ENCODE measurements around a stretch of chr6.

GRCh38 chr6:20441719-20442395, 40.2 kb downstream of the E2F3 start:
- RRBS = no CpG with 5 or more reads among the region's 13 CpGs

DNA sequence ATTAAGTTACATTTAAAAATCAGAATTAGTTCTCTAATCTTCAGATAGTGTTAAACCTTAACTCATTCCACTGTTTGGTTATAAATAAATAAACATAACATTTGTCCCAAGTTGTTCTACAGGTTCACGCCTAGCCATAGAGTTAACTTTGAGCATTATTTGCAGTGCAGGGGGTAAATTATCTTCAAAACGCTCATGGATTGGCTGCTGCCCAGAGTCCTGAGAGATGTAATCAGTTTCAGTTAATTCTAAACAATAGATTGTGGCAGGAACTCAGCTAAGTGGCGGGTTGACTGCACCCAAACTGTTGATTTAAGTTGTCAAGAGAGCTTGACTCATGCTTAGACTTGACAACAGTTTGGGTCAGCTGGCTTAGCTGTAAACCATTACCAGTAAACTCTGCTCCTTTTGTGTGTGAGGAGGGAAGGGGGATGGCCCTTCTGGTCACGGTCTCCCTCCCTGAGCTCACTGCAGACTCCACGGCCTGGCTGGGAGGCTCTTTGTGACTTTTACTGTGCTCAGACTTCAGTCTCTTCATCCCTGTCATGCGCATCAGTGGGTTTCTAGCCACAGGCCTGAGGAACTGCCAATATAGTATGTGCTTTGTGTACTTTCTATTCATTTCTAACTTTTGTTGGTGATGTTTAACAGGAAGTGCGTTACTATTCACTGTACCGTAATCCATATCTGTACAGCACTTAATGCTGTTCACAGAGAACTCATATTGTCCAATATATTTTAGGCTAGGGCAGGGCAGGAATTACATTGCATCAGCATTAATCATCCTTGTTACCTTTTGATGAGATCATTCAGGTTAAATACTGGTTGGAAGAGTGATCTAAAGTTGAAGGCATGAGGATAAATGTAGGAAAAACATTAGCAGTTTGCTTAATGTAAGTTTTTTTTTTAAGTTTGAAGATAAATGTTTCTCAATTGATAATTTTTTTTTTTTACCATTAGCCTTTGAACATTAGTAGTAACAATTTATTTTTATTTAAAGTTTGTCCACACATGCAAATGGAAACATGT, 488.2 kb downstream of the CDKAL1 start:
- RRBS = no CpG with 5 or more reads among the region's 8 CpGs

GRCh38 chr6:21596192-21596830, 2.8 kb downstream of the SOX4 start:
- RRBS = 2% methylated on average over 5 of the region's 34 CpGs

DNA sequence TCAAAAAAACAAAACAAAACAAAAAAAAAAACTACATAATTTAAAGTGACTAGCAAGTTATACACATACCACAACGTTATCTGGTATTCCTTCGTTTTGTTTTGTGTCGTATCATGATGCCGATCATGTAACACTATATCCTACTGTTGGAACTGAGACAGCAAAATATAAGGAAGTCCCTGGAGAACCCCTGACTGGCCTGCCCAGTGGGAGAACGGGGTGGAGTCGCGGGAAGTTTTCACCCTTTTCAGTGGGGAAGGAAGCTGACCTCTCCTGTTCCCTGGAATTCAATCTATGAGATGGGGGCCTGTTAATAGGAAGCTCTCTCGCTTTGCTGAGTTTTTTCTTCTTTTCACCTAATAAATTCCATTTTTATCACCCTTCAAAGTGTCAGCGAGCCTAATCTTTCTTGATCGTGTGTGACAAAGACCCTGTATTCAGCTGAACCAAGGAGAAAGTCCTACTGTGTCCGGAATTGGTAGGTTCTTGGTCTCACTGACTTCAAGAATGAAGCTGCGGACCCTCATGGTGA, 15.2 kb downstream of the SOX4 start:
- RRBS = no CpG with 5 or more reads among the region's 12 CpGs

DNA sequence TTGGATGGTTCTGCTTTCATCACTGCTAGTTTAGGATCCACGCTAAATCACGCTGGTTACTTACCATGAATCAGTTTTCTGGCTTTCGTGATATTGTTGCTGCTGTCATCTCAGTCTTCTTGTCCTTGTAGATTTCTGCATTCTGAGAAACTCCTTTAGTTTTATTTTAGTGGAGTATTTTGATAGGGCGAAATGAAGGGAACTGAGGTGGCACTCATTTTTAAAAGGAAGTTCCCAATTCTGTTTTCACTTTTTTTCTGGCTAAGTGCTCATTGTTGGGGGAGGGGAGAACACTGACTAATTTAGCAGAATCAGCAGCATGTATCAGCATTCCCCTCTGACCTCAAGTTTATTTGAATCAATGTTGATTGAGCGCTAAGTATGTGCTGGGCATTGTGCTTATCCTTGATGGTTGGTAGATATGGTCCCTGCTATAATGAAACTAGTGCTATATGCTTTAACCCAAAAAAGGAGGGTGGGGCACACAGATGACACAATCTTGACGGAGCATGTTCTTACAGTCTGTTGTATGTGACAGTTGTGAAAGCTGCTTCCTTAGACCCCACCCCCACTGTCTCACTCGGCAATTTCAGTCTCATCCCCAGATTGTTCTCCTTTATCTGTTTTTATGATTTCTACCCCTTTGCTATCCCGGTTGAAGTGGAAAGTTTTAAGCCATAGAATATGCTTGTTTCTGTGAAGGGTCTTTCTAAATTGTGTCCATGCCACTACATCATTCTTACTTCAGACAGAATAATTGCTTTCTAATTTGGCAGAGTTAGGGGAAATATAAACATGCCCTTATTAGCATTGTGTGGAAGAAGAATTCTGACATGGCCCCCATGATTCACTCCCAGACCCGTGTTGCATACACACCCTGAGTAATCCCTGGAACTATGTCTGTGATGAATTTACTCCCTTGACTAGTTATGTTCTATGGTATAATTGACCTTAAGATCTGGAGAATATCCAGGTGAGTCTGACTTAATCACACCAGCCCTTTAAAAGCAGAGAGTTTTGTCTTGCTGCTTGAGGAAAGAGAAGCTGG, 262.5 kb downstream of the SOX4 start:
- RRBS = no CpG with 5 or more reads among the region's 9 CpGs

DNA sequence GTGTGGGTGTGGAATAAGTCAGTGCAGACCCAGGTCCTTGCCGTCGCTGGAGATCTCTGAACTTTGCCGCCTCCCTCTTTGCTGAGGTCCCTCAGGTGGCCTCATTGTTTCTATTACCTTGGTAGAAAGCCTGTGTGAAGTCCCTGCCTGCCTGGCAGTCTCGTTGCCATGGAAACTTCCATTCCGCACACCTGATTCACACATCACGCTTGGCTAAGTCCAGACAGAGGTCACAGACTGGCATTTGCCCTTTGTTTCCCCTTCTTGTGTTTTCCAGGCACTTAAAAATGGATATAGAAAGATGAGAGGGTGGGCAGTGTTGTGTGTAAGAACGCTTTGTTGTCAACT, 260.6 kb downstream of the PRL start:
- RRBS = no CpG with 5 or more reads among the region's 7 CpGs

DNA sequence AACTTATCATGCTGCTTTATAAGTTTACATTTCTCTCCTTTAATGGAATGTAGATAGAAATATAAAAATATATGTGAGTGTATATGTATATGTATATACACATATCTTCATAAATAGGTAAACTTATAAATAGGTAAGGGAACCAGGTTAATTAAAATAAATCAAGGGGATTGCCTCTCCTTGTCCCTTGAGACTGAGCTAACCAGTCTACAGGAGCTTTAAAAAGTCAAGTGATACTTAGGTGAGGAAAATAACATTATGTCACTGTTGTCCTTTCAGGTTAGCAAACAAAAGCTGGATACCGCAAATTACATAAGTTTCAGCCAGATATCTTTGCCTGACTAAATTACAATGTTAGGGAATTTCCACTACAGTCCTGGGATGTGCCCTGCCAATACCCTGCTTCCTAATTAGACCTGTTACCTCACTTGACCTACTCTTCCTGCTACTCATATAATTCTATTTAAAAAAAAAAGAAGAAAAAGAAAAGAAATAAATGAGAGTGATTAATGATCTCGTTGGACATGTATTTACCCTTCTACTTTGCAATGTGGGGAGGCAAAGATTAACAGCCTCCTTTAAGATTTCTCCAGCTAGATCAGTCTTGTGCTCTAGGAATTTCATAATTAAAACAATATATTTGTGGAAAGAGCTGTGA, 318.8 kb downstream of the HDGFL1 start:
- RRBS = no CpG with 5 or more reads among the region's 2 CpGs

GRCh38 chr6:22888649-22889050, 319.3 kb downstream of the HDGFL1 start:
- RRBS = no CpG with 5 or more reads among the region's 2 CpGs

- RRBS = no CpG with 5 or more reads among the region's 6 CpGs
These were observed 541.9 kb upstream of the NRSN1 start for GRCh38 chr6:23583851-23584757.

- RRBS = no CpG with 5 or more reads among the region's 2 CpGs
These were observed 227 bp downstream of the C6orf62 start for GRCh38 chr6:24718889-24718965.

- RRBS = no CpG with 5 or more reads among the region's 2 CpGs
These were observed 24.4 kb upstream of the C6orf62 start for GRCh38 chr6:24743224-24743932.

DNA sequence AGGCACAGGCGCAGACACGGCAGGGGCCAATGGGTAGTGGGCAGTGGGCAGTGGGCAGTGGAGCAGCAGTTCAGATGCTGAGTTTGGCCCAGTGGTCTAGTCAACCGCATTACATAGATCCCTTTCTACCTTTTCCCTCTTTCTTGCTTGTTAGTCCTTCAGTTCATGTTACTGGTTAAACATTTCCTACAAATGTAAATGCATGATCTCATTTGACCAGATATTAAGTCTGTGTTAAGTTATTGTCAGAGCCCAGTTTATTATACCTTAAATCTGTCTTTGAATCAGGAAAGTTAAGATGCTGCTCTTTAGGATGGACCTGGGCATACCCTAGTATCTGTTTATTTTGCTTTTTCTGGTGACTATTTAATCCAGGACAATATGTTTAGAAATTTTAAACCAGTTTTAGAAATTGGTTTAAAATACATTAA, 1.8 kb downstream of the GMNN start:
- RRBS = no CpG with 5 or more reads among the region's 3 CpGs

- RRBS = no CpG with 5 or more reads among the region's 3 CpGs
These were observed 71.4 kb upstream of the RIPOR2 start for GRCh38 chr6:25007151-25007567.

DNA sequence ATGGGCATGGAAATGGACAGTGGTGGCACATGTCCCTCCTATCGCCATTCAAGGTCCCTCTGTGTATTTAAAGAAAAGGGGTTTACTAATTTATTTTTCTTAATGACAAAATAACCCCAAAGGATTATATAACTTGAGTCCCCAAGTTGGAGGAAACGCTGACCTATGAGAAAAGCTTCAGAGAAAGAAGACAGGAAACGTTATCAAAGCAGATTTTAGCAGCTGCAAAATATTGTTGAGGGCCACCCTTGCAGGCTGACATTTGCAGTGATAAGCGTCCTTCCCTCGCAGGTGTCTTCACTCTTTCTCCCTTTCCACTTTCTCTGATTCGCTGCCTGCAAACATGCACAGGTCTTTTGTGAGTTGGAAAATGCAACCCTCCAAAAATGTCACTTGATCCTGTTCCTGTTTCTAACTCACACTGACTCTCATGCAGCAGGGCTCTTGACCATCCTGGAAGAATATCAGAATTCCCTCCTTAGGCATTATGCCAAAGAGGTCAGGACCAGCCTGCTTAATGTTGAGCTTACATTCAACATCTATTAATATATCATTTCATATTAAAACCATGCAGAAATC, 103.3 kb upstream of the RIPOR2 start:
- RRBS = no CpG with 5 or more reads among the region's 6 CpGs

GRCh38 chr6:25166908-25167747, 112.0 kb upstream of the CARMIL1 start:
- RRBS = no CpG with 5 or more reads among the region's 6 CpGs

GRCh38 chr6:25280518-25280749, 1.3 kb downstream of the CARMIL1 start:
- RRBS = no CpG with 5 or more reads among the region's 4 CpGs

DNA sequence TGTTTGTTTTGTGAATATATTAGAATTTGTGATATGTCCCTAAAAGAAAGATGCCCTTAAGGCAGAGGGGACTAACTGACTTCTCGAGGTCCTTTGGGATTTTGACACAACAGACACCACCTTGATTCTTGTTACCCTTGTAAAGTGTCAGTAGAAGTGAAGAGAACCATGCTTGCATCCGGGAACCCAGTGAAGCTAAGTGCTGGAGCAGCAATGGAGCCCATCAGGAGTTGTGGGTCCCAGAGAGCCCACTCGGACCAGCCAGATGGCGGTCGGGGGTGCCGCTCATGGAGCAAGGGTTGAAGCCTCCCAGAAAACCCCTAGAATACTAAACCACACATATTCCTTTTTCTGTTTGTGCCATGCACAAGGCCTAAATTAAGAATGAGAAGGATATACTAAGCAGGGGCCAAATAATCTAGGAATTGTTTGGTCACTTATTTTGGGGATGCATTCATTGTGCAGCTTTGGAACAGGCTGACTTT, 29.4 kb upstream of the SCGN start:
- RRBS = no CpG with 5 or more reads among the region's 6 CpGs

DNA sequence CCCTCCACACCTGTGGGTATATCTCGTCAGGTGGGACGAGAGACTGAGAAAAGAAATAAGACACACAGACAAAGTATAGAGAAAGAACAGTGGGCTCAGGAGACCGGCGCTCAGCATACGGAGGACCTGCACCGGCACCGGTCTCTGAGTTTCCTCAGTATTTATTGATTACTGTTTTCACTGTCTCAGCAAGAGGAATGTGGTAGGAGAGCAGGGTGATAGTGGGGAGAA, 6.1 kb upstream of the SLC17A4 start:
- RRBS = no CpG with 5 or more reads among the region's 7 CpGs

DNA sequence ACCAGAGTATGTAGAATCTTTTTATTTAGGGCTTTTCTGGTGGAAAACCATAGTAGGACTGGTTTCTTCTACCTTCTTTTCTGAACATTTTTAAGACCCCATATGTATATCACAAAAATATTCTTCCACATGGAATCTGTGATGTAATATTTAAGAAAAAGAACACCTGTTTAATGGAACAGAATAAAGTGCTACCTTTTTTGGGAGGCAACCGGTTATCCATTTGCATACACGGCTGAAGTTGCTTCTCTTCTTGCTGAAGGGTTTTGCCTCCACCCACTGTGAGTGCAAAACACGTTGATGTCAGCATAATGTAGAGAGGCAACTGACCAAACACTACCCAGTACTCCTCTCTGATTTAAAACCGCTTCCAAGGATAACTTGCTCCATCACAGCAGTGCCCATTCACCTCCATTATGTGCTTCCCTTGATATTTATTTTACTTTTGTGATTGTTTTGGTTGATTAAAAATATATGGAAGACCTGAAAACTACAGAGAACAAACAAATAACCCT, 1.5 kb downstream of the SLC17A1 start:
- RRBS = no CpG with 5 or more reads among the region's 4 CpGs

Data from renal cortical epithelial cell (primary cell).